Left lung (tissue), 1 donor: ENCODE measurements around the genes IL13RA2 and CT47C1.

GRCh38 chrX:111914174-111914982, 38.4 kb downstream of the TRPC5OS start:
- PRO-cap = no peak

DNA sequence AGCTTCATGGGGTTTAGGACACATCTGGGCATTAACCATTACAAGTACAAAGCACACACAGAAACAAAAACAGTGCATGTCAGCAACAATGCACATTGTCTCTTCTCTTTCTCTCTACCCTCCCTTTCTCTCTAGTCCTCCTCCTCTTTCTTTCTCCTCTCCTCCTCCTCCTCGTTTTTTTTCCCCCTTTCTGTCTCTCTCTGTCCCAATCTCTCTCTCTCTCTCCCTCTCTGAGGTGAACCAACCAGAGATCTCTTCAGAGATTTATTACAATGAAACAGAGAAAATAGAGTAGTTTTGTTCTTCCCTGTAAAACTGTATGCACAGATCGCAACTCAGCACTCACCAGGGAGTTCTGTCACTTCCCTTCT, 54.3 kb upstream of the LHFPL1 start:
- PRO-cap = no peak

DNA sequence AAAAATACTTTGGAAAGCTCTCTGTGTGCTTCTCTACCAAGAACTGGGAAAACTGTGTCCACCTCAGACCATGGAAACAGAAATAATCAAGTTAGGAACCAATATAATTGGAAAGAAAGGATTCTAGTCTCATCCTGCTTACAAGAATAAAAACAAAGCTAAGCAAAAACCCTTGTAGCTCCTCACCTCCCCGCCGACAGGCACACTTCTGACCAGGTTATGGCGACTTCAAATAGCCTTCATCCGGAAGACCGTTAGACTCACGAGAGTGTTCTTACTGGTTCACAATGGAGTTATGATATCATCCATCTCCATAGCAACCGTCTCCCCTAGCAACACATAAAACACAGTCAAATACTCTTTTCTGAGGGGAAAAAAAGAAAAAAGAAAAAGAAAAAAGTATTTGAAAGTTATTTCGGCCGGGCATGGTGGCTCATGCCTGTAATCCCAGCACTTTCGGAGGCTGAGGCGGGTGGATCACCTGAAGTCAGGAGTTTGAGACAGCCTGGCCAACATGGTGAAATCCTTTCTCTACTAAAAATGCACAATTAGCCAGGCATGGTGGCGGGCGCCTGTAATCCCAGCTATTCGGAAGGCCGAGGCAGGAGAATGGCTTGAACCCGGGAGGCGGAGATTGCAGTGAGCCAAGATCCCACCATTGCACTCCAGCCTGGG, at the start of gene IL13RA2:
TSS of gene IL13RA2 (minus strand) at position 250 of the 675 bp plus-strand sequence.
- PRO-cap = no peak

DNA sequence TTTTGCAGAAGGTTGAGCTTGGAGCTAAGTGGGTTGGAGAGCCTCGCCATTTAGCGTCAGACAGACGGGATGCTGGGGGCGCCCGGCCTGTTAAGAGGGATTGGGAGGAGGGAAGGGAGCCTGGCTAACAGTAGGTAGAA, 1.3 kb downstream of the PLS3 start:
- PRO-cap = no peak

DNA sequence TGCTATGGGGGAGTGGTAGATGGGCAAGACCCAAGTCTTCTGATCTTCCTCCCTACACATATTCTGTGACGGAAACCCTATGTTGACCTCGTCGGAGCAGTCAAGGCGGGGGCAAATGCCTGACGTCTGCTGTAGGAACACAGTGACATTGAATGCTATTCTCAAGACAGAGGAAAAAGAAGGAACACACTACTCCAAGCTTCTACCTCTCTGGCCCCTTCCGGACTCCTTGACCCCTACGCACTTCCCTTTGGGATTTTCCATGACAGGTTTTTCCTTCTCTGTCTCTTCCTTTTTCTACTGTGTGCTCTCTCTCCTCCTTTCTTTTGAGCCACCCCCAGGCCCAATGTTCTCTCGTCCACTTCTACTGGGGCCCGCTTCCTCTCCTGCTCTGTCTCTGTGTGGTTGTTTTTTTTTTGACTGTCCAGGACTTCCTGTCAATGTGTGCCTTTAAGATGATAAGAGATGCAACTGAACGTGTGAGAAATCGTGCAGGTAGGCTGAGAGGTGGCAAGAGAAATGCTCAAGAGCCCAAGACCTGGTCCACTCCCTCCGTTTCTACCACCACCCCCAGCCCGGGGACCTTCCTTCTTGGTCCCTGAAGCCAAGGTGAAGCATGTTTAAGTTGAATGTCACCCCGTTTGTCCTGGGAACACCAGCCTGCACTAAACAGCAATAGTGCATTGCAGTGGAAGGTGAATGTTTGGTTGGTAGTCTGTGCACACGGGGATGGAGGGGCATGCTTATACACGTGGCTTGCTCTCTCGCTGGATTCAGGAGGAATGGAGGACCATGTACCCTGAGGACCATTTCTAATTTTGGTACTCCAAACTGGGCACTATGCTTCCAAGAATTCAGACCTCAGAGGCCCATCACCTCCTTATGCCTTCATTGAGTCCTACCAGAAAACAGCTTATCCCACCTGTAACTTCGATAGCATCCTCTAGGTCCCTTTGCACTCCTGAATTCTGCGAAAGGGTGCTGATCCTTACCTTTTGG, 270.8 kb upstream of the AGTR2 start:
- PRO-cap = no peak

DNA sequence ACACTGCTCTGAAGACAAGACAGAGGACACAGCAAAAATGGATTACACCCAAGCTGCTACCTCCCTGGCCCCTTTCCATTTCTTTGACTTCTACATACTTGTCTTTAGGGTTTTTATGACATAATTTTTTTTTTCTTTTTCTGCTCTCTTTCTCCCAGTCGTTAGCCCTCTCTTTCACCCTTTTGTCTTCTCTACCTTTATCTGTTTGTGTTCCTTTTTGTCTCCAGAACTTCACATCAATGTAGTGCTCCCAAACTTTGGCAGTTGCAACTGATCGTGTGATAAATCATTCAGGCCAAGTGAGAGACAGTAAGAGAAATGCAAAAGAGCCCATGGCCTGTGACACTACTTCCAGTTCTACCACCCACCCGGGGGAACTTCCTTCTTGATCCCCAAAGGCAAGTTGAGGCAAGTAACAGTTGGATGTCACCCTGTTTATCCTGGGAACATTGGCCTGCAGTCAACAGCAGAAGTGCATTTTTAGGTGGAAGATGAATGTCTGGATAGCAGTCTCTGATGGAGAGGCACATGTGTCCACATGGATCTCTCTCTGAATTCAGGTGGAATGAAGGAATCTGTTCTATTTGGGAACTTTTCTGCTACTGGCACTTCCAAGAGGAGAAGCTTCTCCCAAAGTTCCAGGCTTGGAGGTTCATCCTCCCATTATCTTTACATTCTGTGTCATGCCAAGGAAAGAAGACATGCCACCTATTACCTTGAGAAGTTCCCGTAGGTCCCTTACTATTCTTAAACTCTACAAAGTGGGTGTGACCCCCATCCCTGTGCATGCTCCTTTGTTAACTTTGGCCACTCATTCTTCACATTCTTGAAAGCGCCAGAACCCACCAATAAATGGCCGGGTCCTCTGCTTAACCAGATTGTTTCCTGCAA, 265.7 kb upstream of the AGTR2 start:
- PRO-cap = no peak

- PRO-cap = bidirectional peak, plus-strand start at chrX:115968586, minus-strand start at chrX:115968525; unidirectional peak, plus-strand start at chrX:115968929; bidirectional peak, plus-strand start at chrX:115969220, minus-strand start at chrX:115969071
Observed at GRCh38 chrX:115968065-115969360, 202.0 kb upstream of the AGTR2 start.

GRCh38 chrX:116238557-116238855, 68.0 kb downstream of the AGTR2 start:
- PRO-cap = no peak

- PRO-cap = no peak
Observed at GRCh38 chrX:117985235-117985795, 131.3 kb downstream of the KLHL13 start.

GRCh38 chrX:118496769-118497199, 1.2 kb downstream of the DOCK11 start:
- PRO-cap = bidirectional peak, plus-strand start at chrX:118496962, minus-strand start at chrX:118496961

- PRO-cap = no peak
Observed at GRCh38 chrX:118565882-118566853, 70.6 kb downstream of the DOCK11 start.

GRCh38 chrX:118671039-118671473, 56.4 kb upstream of the IL13RA1 start:
- PRO-cap = no peak

DNA sequence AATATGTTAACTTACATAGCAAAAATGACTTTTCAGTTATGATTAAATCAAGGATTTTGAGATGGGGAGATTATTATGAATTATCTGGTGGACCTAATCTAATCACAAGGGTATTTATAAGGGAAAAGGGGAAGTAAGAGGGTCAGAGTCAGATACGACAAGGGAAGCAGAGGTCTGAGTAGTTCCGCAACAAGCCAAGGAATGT, 1.1 kb upstream of the IL13RA1 start:
- PRO-cap = no peak

- PRO-cap = no peak
Observed at GRCh38 chrX:118775131-118775641, 47.8 kb downstream of the IL13RA1 start.

GRCh38 chrX:118884439-118885240, 61.0 kb downstream of the ZCCHC12 start:
- PRO-cap = no peak

- PRO-cap = bidirectional peak, plus-strand start at chrX:118976686, minus-strand start at chrX:118976721
Observed at GRCh38 chrX:118976600-118977310, 2.3 kb downstream of the LONRF3 start.

DNA sequence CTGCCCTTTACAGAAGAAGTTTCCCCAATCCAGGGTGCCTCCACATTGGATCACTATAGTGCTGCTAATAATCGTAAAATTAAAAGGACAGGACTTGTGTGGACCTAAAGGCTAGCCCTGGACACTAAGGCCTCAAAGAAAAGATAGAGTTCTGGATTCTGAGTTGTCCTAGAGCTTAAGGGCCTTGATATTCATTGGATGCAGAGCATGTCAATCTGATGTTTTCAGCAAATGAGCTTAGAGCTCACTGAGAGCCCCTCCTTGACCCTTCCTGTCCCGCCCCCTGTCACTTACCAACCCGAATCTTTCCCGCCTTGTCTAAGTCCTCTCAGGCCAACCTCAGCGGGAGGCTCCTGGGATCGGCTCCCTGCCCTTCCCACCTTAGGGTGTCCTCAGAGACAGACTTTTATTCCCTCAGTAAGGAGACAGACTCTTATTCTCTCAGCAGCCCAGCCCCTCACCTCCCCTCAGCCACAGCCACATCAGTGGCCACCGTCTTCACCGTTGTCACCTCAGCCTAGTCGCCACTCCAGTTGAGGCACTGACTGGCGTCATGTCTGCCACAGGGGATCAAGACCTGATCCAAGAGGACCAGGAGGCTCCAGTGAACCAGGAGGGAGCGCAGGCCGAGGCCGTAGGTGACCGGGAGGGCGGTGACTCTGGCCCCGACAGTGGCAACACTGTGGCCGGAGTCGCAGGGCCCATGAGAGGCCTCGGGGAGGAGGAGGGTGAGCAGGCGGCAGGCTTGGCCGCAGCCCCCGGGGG, at the start of gene CT47C1:
TSS of gene CT47C1 (plus strand) at position 321 of the 765 bp plus-strand sequence.
- PRO-cap = no peak

DNA sequence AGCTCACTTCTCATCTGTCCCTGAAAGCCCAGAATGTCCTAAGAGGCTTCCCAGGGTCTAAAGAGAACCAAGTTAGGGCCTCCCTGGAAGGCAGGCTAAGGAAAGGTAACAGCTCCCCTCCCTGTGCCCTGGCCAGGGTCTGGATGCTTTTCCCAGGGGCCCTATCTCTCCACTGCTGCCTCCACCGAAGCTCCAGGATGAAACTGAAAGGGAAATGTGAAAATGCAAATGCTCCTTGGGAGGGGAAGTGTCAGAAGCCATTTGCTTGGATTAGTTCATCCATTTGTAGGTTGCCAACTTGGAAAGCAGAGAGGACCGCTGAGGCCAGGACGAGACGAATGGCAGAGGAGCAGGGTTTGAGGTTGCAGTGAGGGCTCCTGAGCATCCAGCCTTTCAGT, 46.0 kb upstream of the PGRMC1 start:
- PRO-cap = no peak

DNA sequence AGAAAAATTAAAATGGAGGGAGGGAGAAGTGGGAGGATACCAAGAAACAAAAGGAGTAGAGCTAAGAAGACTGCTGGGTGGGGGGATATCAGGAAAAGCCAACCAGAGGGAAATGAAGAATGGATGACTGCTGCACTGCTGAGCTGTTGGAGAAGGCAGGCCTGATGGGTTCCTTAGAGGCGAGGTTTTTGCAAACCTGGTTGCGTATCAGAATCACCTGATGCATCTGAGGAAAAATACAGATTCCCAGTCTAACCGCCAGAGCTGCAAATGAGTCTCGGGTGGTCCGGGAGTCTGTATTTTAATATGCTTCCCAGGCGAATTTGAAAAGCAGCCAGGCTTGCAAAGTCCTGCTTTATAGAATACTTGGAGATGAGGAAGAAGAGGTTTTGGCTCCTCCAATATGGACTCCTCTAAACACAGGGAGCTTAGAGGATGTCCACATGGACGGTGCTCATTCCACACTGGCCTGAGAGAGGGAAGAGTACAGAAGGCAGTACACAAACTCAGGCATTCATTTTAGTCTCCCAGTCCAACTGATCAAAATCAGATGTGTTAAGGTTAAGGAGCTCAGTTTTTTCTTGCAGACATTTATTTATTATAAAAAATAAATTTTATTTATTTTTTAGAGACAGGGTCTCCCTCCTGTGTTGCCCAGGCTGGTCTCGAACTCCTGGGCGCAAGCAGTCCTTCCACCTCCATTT, 1.7 kb downstream of the PGRMC1 start:
- PRO-cap = no peak

GRCh38 chrX:119390129-119390468, 9.0 kb upstream of the SLC25A43 start:
- PRO-cap = no peak